Skeletal muscle cell (primary cell): ENCODE measurements around the gene ITGB1BP1.

DNA sequence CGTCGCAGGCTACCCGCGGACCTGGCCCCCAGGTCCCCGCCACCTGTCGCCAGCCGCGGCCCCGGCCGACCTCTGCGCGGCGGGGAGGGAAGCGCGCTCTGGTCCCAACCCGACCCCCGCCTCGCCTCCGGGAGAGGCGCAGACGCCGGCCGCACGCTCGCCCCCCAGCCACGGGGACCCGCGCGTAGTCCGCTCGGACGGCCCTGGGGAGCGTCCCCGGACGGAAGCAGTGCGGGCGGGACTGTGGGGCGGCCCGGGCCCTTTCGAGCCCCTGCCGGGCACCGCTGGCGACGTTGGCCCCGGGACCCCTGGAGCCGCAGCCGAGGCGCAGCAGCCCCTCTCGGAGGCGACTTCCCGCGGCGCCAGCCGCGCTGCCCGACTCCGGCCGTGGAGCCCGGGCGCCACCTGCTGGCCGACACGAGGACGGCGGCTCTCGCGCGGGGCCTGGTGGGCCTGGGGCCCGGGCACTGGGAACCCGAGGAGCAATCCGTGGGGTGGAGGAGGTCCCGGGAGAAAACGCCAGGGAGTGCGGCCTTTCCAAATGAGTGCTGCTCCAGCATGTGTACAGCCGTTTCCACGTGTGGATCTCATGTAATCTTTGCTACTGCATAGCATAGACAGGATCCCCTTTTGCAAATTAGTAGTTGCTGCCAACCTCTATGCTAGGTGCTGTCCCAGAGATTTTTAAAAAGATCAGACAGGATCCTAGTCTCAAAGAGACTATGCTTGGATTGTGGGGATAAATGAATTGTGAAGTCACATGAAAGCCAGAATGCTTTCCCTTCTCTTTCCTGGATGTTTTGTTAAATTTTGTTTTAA is 3.9 kb downstream of the ID2 start:
- RRBS: under 1% methylated on average over 52 of the region's 75 CpGs

GRCh38 chr2:9238862-9239155 is 32.2 kb downstream of the ASAP2 start:
- RRBS: no CpG with 5 or more reads among the region's 6 CpGs

- RRBS: no CpG with 5 or more reads among the region's 7 CpGs
These were observed 81.1 kb downstream of the ASAP2 start for GRCh38 chr2:9287702-9288188.

DNA sequence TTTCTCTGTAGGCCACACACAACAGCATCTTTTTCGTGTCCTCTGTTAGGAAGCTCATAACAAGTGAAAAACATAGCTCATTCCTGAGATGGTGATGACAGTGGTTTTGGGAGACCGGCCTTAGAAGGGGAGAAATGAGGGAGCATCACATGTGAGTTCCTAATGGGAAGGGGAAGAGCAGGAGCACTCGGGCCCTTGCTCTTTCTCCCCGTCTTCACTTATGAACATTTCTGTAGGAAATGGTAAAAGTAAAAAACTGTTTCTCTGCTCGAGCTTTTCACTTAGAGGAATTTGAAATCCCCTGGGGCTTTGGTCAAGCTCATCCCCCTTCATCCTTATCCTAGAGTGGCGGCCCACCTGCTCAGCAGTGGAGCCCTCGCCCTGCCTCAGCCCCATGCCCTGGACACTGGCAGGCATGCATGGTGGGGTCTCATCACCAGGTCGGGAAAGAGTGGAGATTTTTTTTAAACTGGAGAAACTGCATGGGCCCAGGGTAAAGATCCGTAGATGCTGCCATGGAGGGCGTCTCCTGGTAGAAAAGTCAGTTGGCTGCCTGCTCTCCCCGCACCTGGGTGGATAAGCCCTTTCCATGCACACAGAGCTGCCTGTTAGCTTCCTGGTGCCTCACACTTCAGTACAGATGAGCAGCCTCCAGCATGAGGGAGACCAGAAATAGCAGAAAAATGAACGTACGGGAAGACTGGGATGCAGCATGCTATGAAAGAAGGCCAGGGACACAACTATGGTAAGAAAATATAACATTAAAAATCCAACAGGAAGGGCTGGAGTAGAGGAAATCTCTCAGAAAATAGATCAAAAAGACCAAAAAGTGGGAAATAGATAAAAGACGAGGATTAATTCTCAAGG is 91.8 kb downstream of the ASAP2 start:
- RRBS: no CpG with 5 or more reads among the region's 14 CpGs

DNA sequence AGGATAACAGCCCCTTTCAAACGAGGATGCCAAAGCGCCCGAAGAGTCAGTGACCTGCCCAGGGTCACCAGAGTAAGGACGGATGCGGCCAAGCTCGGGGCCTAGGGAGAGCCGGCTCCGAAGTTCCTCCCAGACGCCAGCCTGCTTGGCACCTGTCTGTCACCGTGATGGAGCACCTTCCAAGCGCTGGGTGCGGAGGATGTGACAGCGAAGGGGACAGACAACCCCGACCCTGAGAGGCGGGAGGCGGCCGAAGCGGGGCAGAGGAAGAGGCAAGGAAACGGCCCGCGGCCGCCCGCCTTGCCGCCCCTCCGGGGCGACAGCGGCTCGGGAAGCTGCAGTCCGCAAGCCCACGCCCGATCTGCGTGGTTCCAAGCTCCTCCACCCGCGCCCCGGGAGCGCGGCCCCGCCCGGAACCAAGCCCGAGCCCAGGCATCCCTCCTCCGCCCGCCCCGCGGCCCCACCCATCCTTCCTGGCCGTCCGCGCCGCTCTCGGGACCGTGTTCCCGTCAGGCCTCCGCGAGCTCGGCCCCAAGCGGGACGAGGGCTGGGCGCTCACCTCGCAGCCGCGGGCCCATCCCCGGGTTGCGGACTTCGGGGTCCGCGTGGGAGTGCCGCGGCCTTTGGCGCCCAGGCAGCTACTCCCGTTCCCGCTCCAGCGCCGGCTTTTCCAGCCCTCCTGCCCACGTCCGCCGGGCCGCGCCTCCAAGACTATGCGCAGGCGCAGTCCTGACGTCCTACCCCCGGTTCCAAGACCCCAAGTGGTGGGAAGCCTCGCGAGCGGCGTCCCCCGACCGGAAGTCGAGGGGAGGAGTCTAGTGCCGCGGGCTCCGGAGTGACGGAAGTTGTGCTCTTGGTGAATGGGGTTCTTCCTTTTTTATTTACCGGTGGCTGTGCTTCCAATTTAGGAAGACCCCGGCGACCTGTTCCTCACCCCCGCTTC is at the start of gene ITGB1BP1:
Gene ITGB1BP1, minus strand, starts transcription at position 715 of the 943 bp plus-strand sequence.
- RRBS: under 1% methylated on average over 30 of the region's 96 CpGs

- RRBS: no CpG with 5 or more reads among the region's 5 CpGs
These were observed 3.2 kb upstream of the ADAM17 start for GRCh38 chr2:9558700-9559298.

DNA sequence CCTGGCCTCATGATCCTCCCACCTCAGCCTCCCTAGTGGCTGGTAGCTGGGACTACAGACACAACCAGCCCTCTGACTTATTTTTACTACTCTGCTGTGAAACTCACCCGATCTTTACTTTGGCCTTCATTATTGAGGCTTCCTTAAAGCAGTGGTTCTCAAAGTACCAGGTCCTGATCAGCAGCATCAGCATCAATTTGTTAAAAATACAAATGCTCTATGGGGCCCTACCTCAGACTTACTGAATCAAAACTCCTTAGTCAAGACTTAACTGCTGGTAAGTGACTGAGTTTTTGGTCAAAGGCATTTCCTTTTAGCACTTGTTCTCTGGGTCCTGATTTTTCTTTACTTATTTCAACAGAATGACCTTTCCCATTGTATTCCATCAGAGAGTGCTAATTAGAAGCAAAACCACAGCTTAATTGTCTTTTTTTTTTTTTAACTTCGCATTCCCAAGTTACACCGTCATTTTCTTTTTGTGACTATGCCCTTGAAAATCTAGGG is 18.4 kb upstream of the ADAM17 start:
- RRBS: no CpG with 5 or more reads among the region's 3 CpGs

GRCh38 chr2:9644448-9644832 is 13.6 kb upstream of the YWHAQ start:
- RRBS: no CpG with 5 or more reads among the region's 4 CpGs

GRCh38 chr2:9667836-9668415 is 37.1 kb upstream of the YWHAQ start:
- RRBS: no CpG with 5 or more reads among the region's 11 CpGs

DNA sequence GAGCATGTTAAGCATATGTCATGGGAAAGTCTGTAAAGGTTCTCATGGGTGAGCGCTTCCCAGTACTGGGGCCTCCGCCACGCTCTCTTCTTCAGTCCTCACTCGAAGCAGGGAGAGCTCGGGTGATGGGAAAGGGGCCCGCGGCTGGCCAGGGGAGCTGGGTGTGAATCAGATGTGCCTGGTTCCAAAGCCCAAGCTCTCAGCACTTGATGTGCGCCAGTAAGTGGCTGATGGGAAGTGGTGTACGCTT is 83.9 kb upstream of the YWHAQ start:
- RRBS: no CpG with 5 or more reads among the region's 9 CpGs

GRCh38 chr2:9738458-9738780 is 104.9 kb upstream of the TAF1B start:
- RRBS: no CpG with 5 or more reads among the region's 6 CpGs

- RRBS: no CpG with 5 or more reads among the region's 20 CpGs
These were observed 90.7 kb upstream of the TAF1B start for GRCh38 chr2:9752440-9753164.

GRCh38 chr2:9808840-9809350 is 34.4 kb upstream of the TAF1B start:
- RRBS: no CpG with 5 or more reads among the region's 11 CpGs

- RRBS: 40% methylated on average over 2 of the region's 36 CpGs
These were observed 14.2 kb upstream of the KLF11 start for GRCh38 chr2:10028780-10029917.

- RRBS: 26% methylated on average over 5 of the region's 33 CpGs
These were observed 28.4 kb downstream of the HPCAL1 start for GRCh38 chr2:10330941-10331641.

GRCh38 chr2:10412465-10412812 is 35.7 kb downstream of the ODC1 start:
- RRBS: no CpG with 5 or more reads among the region's 3 CpGs

DNA sequence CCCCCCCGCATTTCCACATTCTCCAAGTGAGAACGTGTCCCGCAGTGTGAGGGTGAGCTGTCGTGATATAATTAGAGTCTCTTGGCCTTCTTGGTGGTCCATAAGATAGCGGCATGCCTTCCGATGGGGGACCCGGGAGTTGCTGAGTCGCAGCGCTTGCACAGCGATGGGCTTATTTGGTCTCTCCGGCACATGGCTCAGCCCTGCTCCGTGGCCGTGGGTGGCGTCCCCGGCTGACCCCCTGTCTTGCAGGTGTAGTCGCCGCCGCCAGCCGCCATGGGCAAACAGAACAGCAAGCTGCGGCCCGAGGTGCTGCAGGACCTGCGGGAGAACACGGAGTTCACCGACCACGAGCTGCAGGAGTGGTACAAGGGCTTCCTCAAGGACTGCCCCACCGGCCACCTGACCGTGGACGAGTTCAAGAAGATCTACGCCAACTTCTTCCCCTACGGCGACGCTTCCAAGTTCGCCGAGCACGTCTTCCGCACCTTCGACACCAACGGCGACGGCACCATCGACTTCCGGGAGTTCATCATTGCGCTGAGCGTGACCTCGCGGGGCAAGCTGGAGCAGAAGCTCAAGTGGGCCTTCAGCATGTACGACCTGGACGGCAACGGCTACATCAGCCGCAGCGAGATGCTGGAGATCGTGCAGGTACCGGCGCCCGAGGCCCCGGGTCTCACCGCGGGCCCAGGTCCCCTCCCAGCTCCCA is 28.5 kb downstream of the ODC1 start:
- RRBS: 91% methylated on average over 9 of the region's 58 CpGs

GRCh38 chr2:10847006-10847581 is 34.5 kb upstream of the PDIA6 start:
- RRBS: no CpG with 5 or more reads among the region's 8 CpGs

DNA sequence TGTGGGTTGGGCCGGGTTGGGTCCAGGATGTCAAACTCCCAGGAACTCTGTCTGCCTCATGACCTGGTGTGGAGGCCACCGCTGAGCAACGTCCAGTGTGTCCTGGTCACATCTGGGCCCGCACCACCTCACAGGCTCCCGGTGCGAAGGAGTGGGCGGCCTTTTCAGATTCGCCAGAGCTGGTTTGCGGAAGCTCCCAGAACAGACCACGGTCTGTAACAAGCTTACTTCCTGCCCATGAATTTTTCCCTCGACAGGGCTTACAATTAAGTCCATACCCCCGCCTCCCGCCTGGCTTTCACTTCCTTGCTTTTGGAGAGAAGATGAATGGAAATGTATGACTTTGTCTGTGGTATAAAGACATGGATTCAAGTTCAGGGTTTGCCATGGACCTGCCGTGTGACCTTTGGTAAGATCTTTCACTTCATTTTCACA is 31.2 kb upstream of the KCNF1 start:
- RRBS: no CpG with 5 or more reads among the region's 14 CpGs

DNA sequence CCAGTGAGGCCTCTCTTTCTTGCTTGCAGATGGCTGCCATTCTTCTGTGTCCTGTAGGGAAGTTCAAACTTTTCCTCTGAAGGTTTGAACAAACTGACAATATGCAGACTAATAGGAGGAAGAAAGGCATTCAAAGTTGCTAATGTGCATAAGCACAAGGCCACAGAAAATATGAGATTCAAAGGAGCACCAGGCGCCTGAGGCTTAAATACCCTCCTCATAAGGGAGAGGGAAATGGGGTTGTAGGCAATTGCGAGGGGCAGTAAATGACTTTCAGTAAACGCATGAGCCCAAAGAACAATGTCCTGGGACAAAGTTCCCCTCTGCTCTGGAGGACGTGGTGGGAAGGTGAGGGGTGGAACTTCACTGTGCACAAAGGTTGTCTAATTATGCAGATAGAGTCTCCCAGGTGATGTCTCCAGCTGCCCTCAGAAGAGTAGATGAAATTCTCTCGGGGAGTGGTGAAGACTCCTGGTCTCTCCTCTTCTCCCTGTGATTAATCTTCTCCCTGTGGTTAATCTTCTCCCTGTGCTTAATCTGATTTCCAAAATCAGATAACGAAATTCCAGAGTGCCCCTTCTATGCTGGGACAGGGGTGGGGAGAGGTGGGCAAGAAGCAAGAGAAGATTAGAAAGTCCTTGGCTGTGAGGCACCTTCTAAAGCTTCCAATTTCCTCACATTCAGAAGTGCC is 26.3 kb upstream of the KCNF1 start:
- RRBS: no CpG with 5 or more reads among the region's 6 CpGs